ENCODE measurements around a stretch of chr6.

DNA sequence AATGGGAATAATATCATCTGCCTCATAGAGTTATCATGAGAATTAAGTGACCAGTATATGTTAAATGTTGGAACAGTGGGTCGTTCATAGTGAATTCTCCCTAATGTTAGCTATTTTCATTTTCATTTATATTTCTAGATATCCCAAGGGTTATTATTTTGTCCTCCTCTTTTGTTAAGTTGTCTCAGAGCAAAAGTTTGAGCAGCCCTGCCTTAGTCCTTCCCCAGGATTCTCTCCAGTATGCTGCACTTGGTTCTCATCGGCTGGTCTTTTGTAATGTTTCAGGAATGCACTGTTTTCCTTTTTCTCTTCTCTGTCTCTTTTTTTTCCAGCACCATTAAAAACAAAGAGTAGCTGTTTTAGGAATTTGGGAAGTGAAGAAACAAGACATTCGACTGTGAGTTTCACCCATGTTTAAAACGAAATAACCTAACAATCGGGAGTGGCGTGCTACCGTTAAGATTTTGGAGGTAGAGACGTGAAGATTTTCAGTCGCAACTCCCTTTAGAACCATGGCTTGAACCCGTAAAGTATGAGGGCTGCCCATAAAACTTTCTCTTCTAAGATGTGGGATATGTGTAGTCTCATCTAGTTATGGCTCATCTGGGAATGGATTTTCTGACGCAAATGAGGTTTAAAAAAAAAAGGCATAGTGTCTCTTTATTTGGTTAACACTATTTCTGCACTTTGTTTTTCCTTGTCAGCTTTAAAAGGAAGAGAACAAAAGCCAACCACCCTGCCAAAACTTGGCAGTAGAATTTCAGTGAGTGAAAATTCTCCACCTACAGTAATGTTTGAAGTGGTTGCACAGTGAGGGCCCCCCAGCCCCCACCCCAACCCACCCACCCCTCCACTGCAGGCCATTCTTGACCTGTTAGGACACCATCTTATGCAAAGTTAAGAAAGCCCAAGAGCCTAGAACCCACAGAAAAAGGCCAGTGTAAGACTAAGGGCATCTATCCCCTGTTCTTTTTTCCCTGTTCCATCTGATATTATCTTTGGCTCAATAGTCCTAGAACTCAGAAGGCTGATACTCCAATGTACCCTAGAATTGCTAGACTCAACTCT is 36.0 kb upstream of the RAB23 start:
- PRO-cap: bidirectional peak, plus-strand start at position 362 of the sequence, minus-strand start at position 231 of the sequence; bidirectional peak, plus-strand start at position 787 of the sequence, minus-strand start at position 562 of the sequence
- RAMPAGE, long total RNA: start-site peak on the minus strand centred at position 236 of the sequence, 23 bp wide, 5 and 9 reads in 2 replicates

DNA sequence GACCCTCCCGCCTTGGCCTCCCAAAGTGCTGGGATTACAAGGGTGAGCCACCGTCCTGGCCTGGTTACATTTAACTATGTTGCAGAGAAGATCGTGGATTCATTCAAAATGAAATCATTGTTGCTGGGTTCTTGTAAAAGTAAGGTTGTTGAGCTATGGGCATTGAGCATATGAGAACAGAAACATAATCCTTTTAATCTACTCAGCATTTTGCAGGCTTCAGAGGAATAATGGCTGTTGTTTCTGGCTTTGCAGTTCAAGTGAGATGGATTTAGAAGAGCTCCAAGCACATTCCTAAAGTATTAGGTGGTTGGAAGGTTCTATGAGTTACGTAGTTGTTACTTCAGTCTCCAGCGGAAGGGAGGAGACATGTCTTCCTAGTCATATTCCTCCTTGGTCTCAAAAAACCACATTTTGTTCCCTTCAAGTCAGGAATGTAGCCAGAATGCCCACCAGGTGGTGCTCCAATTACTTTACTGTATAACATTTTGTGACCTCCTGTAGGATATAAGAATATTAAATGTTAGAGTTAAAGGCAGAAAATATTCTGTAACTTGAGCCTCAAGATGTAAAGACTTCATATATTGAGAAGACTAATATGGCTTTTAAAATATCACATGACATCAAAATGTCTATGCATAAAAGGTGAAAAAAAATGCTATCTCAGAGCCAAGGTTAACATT is 45.8 kb upstream of the RAB23 start:
- PRO-cap: bidirectional peak, plus-strand start at position 346 of the sequence, minus-strand start at position 262 of the sequence
- RAMPAGE, long total RNA: no peak

DNA sequence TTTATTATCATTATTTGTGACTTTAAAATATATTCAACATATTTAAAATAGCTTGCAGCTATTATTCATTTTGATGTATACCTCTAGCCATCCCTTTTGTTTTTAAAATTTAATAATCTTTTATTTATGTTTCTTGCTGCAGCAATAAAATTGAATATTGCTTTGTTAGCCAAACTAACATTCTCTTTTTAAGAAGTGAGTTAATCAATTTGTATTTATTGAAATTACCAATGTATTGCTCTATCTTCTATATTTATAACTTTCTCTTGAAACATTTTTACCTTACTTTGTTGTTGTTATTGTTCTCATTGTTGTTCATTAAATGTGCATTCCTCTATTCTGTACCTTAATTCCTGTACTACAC is 1129.5 kb downstream of the KHDRBS2 start:
- PRO-cap: unidirectional peak, plus-strand start at position 129 of the sequence
- RAMPAGE, long total RNA: no peak

DNA sequence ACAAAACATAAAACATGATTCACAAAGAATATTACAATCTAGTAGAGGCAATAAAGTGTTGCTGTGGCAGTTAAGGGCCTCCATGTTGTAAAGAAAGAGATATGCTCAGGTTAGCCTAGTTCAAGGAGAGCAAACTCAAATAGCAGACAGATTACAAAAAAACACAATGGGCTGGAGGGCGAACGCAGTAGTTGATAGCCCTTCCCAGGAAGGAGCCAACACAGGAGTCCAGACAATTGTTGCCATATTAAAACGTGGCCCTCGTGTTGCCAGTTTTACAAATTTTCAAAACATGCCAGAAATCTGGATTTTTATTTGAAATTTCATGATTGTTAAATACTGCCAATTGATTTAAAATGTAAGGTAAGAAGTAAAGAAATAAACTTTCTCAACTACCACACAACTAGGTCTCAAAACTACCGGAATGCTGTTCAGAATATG is 13.2 kb downstream of the LGSN start:
- PRO-cap: no peak
- RAMPAGE, long total RNA: no peak

- PRO-cap: no peak
- RAMPAGE, long total RNA: no peak
Observed at GRCh38 chr6:63439977-63440426, 120.2 kb upstream of the LGSN start.

GRCh38 chr6:63458534-63459181 is 113.6 kb upstream of the PTP4A1 start:
- PRO-cap: no peak
- RAMPAGE, long total RNA: no peak

DNA sequence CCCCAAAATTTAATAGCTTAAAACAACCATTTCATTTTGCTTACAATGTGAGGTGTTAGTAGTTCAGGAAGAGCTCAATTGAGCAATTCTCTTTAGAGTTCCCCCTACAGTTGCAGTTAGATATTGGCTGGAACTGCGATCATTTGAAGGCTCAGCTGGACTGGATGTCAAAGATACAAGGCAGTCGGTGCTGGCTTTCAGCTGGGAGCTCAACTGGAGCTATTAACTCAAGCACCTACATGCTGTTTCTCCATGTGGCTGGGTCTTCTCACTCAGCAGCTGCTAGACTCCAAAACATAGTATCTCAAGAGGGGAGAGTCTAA is 96.0 kb upstream of the PTP4A1 start:
- PRO-cap: no peak
- RAMPAGE, long total RNA: no peak

- PRO-cap: no peak
- RAMPAGE, long total RNA: no peak
Observed at GRCh38 chr6:63575447-63575917, 3.2 kb downstream of the PTP4A1 start.

DNA sequence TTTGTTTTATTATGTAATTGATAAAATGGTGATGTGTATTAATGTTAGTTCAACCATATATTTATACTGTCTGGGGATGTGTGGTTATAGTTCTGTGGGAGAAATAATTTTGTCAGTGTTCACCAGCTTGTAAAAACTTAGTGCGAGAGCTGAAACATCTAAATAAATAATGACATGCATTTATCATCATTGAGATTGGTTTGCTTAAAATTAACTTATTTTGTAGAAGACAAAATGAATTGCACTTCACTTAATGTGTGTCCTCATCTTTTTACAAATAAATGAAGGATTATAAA is 8.9 kb downstream of the PTP4A1 start:
- PRO-cap: no peak
- RAMPAGE, long total RNA: no peak

- PRO-cap: bidirectional peak, plus-strand start at chr6:63636887, minus-strand start at chr6:63636667
- RAMPAGE, long total RNA: no peak
Observed at GRCh38 chr6:63636747-63637069, 1.1 kb downstream of the PHF3 start.

DNA sequence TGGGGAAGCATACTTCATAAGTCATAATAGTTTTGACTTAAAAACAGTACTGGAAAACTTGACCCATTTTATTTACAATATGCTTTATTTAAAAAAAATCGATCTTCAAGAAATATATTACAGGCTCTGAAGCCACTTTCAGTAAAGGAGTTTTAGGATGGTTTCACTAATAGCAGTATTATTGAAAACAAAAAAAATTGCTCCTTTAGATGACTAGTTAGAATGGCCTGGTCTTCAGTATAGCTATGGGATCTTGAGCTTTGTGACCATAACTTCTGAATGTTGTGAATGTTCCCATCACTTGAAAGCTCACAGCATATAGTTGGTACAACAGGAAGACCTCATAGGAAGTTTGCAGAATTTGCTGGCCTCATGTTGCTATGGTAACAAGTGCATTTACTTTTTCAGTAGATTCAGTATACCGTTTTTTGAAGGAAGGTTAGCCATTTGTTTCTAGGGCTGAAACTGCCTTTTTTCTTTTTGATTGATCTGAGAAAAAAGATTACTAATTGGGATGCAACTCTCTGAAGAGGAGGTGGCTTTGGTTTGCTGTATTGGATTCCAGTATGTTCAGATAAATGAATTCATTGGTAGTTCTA is 8.2 kb downstream of the PHF3 start:
- PRO-cap: no peak
- RAMPAGE, long total RNA: no peak

- PRO-cap: no peak
- RAMPAGE, long total RNA: no peak
Observed at GRCh38 chr6:65771018-65771217, 63.9 kb upstream of the EYS start.

GRCh38 chr6:67878911-67880029 is 755.8 kb upstream of the ADGRB3 start:
- PRO-cap: no peak
- RAMPAGE, long total RNA: no peak

GRCh38 chr6:68038869-68039541 is 596.1 kb upstream of the ADGRB3 start:
- PRO-cap: no peak
- RAMPAGE, long total RNA: no peak

DNA sequence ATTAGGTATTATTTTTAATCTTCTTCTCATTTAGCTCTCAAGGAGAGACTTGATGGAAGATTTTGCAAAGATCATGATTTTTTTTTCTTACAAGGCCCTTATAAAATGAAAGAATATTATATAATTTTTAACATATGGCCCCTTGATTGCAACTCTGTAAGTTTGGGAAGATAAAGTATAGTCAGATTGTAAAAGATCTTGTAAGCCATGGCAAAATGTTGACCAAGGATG is 227.6 kb upstream of the ADGRB3 start:
- PRO-cap: no peak
- RAMPAGE, long total RNA: no peak

- PRO-cap: no peak
- RAMPAGE, long total RNA: no peak
Observed at GRCh38 chr6:69456436-69456741, 340.4 kb downstream of the LMBRD1 start.

DNA sequence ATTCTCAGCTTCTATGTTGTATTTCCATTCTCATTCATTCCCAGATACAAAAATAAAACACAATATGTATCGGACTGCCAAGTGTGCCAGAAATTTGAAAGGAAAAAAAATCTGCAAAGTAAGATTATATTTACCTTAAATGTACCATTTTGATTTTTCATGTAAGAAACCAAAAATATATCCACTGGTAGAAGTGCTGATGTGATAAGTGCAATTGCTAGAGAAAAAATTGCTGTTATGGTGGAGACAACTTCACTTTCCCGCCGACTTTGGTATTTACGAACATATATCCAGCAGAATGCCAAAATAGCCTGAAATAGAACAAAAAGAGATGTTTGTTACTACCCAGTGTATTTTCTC is 6.7 kb downstream of the LMBRD1 start:
- PRO-cap: no peak
- RAMPAGE, long total RNA: no peak

DNA sequence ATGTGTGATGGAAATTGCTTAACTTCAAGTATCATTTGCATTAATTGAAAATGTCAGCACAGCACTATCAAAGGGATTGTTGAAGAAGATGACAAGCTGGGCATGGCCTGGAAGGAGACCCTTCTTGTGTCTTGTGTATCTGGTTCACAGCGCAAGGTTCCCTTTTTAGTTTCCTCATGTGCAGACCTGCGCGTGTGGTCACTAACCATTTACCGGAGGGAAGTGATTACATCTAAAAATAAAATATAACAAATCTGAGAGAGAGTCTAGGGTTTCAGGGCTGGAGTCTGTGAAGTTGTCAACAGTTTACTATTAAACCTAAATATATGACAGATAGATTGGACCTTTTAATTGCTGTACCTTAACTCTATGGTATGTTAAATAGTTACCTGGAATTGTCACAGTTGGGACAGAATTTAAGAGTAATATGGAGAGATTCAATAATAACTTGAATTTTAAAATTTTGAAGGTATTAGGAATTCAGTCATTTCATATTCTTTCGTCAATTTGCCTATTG is 15.5 kb downstream of the COL19A1 start:
- PRO-cap: no peak
- RAMPAGE, long total RNA: no peak

DNA sequence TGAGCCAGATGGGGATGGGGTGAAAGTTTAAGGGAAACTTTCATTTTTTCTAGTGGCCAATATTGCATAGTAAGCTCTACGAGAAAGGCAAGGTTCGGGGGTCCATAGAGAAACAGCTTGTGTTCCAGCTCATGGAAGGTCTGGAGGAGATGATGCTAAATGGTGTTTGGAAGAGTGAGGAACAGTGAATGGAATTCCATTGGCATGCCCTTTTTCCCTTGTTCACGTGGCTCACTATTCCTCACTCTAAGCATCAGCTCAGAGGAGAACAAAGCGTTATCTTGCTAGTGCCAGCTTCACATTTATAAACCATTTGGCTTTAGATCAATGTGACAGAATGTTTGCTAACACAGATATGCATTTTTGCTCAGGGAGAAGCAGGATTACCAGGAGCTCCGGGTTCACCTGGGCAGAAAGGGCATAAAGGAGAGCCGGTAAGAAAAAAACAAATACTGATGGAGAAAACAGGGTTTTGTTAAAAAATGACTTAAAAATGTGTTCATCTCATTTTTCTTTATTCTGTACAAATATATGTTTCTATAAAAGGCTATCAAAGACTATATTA is 71.4 kb downstream of the COL19A1 start:
- PRO-cap: no peak
- RAMPAGE, long total RNA: no peak

DNA sequence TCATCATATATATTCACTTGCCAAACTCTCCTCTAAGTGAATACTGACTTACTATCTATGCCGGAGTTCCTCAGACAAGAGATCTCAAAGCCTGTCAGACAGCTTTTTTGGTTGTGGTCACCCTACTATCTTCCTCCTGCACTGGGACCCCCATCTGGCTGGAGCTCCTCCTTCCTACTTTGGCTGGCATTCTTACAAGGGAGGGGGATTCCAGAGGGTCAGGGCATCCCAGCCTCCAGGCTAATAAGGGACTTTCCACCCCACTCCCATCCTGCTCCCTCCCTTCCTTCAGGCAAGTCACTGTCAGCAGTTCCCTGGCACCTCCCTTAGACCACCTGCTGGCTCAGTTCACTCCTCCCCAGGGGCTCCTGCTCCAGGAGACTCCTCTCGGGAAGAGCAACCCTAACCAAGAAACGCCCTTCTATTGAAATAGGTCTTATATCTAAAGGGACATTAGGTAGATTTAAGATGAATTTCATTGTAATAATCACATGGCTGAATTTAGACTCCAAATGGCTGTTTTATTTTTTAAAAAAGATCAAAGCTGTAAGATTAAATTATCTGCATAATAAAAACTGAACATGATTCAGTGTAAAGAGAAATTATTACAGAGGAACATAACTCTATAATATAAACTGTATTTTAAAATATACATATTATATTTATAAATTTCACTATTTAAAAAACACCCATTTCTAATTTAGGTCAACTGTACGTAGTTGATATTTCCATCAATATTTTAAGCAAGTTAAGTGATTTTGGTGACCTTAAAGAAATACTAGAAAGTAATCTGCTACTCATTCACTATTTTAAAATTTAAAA is 119.0 kb downstream of the OGFRL1 start:
- PRO-cap: no peak
- RAMPAGE, long total RNA: no peak